Cytotoxic T cell (primary cell): Measurements from ENCODE around the genes L3MBTL4 and ARHGAP28.

- PRO-cap, 2 experiments = no peak in any of the 2 experiments
Observed at GRCh38 chr18:6058885-6059221, 163.5 kb upstream of the TMEM200C start.

- PRO-cap, 2 experiments = no peak in any of the 2 experiments
Observed at GRCh38 chr18:6414733-6415572, at the start of gene L3MBTL4. Gene L3MBTL4 (minus strand): TSS chr18:6414911.

- PRO-cap, 2 experiments = no peak in any of the 2 experiments
Observed at GRCh38 chr18:6729171-6730344, at the start of gene ARHGAP28. Gene ARHGAP28 (plus strand): TSS chr18:6729716.

GRCh38 chr18:7290191-7290569 is 59.3 kb downstream of the LRRC30 start:
- PRO-cap, 2 experiments = no peak in any of the 2 experiments

DNA sequence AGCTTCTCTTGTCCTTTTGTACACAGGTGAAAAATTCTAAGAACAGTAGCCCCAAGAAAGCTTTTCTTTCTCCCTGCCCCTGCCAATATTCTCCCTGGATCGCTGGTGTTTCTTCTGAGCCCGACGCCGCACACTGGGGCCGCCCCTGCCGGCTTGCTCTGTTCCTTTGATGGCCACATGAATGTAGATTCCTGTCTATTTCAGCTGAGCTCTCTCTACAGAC is 106.8 kb upstream of the PTPRM start:
- PRO-cap, 2 experiments = no peak in any of the 2 experiments

GRCh38 chr18:7656020-7656824 is 89.1 kb downstream of the PTPRM start:
- PRO-cap, 2 experiments = no peak in any of the 2 experiments

GRCh38 chr18:7656916-7657559 is 89.9 kb downstream of the PTPRM start:
- PRO-cap, 2 experiments = no peak in any of the 2 experiments

- PRO-cap, 2 experiments = no peak in any of the 2 experiments
Observed at GRCh38 chr18:7672807-7673730, 106.0 kb downstream of the PTPRM start.

DNA sequence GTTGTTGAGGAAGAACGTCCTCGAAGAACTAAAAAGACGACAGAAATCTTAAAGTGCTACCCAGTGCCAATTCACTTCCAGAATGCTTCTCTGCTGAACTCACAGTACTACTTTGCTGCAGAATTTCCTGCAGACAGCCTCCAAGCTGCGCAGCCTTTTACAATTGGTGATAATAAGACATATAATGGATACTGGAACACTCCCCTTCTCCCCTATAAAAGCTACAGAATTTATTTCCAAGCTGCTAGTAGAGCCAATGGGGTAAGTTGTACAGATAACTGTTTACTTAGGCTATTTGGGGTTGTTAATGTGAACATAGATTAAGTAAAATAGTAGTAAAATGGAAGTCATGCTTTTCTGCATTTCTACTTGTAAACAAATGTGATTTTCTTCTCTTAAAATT is 495.7 kb upstream of the RAB12 start:
- PRO-cap, 2 experiments = no peak in any of the 2 experiments

- PRO-cap, 2 experiments = no peak in any of the 2 experiments
Observed at GRCh38 chr18:8141146-8141682, 468.0 kb upstream of the RAB12 start.

DNA sequence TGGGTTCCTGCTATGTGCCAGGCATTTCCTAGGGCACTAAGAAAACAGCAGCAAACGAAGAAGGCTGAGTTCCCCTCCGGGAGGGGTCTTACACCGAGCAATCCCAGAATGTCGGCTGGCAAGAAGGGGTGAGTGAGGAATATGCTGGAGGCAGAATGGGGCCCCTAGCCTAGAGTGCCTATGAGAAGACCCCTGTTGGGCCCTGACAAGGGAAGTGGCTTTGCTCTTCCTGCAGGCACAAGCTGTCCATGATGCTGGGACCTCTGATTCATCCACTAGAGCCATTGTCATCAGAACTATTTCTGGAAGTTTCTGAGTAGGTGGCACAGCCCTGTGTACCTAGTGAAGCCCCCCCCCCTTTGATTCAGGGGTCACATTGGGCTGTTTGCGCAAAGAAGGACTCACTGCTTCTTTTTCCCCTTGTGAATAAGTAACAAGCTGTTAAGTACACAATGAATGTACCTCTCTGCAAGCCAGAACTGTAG is 267.9 kb upstream of the RAB12 start:
- PRO-cap, 2 experiments = no peak in any of the 2 experiments

- PRO-cap, 2 experiments = no peak in any of the 2 experiments
Observed at GRCh38 chr18:8603763-8604068, 5.5 kb upstream of the RAB12 start.

DNA sequence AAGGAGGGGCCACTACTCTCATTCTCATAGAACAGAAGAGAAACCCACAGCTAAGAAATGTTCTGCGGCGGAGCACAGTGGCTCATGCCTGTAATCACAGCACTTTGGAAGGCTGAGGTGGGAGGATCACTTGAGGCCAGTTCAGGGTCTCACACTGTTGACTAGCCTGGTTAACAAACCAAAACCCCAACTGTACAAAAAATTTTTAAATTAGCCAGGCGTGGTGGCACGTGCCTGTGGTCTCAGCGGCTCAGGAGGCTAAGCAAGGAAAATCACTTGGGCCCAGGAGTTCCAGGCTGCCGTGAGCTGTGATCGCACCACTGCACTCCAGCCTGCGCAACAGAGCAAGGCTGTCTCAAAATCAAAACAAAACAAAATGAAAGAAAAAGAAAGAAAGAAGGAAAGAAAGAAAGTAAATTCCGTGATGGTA is 1.5 kb upstream of the RAB12 start:
- PRO-cap, 2 experiments = no peak in any of the 2 experiments

DNA sequence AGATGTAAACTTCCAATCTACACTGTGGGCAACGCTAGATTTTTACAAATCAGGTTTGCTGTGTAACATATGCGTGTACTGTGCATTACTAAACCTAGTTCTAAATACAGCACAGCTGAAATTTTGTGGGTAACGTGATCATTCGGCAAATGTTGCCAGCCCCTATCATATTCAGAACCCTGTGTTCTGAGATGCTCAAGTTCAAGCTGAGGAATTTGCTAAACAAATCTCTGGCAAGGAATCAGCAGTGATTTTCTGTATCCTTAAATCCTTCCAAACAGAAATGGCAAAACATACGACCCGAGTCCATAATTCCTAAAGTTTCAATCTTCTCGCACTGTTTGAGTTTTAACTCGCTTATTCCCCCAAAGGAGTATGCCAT is 943 bp upstream of the RAB12 start:
- PRO-cap, 2 experiments = no peak in any of the 2 experiments

DNA sequence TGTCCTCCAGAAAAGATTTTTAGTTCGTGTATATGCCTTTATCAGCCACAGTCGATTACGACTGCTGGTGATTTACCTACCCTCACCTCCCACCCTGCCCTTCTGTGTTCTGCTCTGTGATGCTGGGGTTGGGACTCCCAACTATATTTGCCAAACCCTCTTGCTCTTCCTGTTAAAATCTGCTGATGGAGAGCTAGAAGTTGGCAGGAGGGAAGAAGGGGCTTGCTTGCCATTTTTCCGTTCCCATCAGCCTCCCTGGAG is 30.7 kb downstream of the RAB12 start:
- PRO-cap, 2 experiments = no peak in any of the 2 experiments

DNA sequence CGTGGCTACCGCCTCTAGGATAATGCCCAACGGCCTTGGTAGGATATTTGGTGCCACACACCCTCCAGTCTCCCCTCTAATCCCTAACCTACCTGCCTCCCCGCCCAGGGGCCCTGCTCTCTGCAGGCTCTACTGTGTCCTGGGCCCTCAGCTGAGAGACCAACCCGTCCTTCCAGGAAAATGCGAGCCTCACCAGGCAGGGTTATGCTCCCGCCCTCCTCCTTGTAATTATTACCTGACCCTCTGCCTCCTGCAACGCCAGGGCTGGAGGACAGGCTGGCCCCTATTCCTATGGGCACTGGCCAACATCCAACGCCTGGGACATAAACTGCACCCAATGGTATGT is 1.5 kb upstream of the MTCL1 start:
- PRO-cap, 2 experiments = no peak in any of the 2 experiments

GRCh38 chr18:8717238-8717616 is 11.9 kb downstream of the MTCL1 start:
- PRO-cap, 2 experiments = no peak in any of the 2 experiments

- PRO-cap, 2 experiments = no peak in any of the 2 experiments
Observed at GRCh38 chr18:8798607-8799329, 93.4 kb downstream of the MTCL1 start.

DNA sequence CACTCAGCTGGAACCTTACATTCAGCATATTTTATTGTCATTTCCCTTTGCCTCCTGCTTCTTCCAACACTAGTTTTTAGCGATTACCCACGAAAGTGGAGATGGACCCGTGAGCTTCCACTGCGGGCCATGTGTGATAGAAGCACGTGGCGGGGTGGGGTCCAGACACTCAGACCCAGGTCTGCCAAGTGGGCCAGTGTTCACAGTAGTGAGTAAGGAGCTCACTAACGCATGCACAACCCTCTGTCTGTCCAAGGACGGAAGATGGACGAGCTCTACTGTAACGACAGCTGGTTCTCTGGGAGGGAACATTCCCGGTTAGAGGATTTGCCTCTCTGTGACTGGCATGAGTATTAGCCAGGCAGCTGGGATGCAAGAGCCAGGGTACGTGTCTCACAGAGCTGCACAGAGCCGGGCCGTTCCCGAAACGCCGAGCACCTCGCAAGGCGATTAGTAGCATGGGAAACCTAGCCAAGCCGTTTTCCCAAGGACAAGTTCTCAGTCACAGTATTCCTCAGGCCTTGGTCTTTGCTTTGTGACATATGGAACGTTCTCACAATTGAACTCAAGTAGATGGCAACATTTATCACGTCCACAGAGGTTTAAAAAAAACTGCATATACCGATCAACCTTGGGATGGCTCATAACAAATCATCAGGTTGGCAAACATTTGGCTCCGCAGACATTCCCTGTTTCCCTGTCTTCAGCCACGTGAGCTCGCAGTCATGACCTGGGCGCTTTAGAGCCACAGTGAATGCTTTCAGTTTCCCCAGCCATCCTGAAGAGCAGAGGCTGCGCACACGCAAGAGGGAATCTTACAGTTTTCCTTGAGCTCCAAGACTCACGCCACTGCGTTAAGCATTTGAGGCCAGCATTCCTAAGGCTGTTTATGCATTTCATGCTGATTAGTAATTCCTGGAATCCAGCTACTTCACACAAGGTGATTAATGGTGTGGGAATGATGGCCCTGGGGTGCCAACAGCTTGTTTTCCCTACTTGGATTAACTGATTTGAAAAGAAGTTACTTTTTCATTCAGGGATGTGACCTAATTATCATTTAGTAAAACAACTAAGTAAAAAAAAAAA is 94.8 kb downstream of the MTCL1 start:
- PRO-cap, 2 experiments = no peak in any of the 2 experiments

DNA sequence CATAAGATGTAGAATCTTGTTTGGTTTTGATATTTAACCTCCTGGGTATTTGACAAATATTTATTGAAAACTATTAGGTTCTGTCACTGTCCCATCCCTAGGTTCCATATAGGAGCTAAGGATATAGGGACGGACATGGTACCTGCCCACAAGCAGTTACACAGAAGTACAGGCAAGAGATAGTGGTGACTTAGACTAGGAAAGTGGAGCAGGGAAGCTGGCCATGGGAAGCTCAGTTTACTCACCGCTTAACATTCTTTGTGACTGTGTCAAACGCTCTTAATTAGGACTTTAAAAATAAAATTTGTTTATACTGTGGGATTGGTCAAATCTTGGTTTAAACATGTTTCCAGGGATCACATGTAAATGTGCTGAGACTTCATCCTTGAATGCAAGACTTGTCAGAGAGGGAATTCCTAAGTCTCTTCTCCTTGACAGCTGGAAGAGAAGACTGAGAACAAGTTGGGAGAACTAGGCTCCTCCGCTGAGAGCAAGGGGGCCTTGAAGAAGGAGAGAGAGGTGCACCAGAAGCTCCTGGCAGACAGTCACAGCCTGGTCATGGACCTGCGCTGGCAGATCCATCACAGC is 107.3 kb downstream of the MTCL1 start:
- PRO-cap, 2 experiments = no peak in any of the 2 experiments